Frontal cortex (tissue), 2 donors: ENCODE measurements around a stretch of chr14.

DNA sequence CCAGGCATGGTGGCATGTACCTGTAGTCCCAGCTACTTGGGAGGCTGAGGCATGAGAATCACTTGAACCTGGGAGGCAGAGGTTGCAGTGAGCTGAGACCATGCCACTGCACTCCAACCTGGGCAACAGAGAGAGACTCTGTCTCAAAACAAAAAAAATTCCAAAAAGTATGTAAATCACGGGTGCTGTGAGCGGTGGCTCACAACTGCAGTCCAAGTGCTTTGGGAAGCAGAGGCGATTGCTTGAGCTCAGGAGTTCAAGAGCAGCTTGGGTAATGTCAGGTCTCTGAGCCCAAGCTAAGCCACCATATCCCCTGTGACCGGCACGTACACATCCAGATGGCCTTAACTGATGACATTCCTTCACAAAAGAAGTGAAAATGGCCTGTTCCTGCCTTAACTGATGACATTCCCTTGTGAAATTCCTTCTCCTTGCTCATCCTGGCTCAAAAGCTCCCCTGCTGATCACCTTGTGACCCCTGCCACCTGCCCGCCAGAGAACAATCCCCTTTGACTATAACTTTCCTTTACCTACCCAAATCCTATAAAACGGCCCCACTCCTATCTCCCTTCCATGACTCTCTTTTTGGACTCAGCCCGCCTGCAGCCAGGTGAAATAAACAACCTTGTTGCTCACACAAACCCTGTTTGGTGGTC, 3.4 kb downstream of the WARS1 start:
- RAMPAGE, long total RNA = no peak

GRCh38 chr14:100389310-100389818, 13.1 kb downstream of the WDR25 start:
- RAMPAGE, long total RNA = no peak

- RAMPAGE, long total RNA = no peak
Observed at GRCh38 chr14:100418535-100418828, 42.2 kb downstream of the WDR25 start.

GRCh38 chr14:100434246-100434655, 58.0 kb downstream of the WDR25 start:
- RAMPAGE, long total RNA = no peak

DNA sequence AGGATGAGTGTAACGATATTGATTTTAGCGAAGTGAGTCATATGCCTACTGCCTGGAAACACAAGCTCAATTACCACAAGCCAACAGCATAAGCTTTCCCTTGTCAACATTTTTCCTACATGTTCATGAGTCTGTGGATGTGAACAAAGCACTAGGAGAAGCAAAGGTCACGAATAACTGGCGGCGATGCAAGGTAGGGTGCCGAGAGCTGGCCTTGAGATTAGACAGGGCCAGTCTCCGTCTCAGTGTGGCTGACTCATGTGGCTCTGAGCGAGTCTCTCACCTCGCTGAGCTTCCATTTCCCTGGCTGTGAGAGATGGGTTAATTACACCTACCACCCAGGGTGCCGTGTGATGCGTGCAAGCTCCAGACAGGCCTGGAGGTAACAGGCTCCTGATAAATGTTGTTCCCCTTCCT, 100.1 kb downstream of the WDR25 start:
- RAMPAGE, long total RNA = no peak

GRCh38 chr14:100482325-100482687, 104.9 kb downstream of the BEGAIN start:
- RAMPAGE, long total RNA = no peak

DNA sequence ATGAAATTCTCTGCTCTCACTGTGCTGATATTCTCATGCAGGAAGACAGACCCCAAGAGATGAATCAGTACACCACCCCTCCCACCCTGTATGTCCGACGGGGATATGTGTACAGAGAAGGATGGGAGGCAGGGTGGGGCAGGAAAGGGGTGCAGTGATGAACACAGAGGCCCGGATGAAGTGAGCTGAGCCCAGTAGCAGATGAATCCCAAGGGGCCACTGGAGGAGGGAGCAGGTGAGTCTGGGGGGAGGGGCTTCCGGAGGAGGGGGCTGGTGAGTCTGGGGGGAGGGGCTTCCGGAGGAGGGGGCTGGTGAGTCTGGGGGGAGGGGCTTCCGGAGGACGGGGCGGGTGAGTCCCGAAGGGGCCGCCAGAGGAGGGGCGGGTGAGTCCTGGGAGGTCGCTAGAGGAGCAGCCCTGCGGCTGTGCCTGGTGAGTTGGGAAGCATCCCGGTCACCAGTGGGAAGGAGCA, 14.2 kb downstream of the BEGAIN start:
- RAMPAGE, long total RNA = no peak

GRCh38 chr14:100828988-100829958, 74.2 kb downstream of the RTL1 start:
- RAMPAGE, long total RNA = no peak

DNA sequence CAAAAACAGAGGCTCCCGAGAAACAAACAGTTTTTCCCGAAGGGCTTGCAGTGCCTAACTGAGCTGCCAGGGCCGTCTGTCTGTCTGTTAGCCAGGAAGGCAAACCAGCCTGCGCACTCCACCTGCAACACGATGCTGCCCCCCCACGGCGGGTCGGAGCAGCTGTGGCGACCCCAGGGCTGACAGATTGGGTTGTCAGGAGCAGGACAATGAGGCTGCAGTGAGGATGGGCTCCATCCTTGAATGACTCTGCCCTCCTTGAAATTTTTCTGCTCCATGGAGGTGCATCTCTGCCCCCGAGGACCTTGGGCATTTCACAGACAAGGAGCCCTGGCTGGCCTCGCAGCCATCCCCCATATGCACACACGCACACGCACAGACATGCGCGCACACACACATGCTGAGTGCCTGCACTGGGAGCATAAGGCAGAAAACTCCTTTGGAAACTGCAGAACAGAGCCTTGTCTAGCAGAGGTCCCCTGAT, 2.6 kb downstream of the RTL1 start:
- RAMPAGE, long total RNA = no peak

DNA sequence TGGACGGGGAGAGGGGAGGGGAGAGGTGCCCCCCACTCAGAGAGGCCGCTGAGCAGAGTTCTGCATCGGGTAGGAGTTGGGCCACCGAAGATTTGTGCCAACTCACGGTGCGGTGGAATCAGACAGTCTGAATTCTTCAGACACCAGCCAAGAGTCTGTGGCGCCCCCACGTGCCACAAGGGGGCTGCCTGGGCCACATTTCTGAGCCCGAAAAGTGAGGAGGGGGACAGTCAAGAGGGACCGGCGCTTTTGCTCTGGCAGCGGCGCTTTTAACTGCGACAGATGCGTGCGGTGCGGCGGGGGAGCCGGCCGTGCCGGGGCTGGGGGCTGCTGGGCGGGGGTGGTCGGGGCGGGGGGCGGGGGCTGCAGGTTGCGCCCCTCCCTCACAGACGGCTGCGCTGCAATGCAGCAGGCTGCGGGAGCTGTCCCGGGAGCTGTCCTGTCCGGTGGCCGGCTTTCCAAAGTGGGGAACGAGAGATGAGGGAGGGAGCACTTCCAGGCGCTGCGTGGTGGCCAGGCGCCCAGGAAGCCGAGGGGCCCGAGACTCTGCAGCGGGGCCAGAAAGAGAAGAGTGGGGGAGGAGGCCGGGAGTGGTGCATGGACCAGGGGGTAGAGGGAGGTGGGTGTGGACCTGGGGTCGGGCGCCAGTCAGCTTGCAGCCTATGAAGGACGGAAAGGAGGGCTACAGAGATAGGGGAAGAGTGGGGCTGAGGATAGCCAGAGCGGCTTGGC, 1.0 kb upstream of the RTL1 start:
- RAMPAGE, long total RNA = no peak

DNA sequence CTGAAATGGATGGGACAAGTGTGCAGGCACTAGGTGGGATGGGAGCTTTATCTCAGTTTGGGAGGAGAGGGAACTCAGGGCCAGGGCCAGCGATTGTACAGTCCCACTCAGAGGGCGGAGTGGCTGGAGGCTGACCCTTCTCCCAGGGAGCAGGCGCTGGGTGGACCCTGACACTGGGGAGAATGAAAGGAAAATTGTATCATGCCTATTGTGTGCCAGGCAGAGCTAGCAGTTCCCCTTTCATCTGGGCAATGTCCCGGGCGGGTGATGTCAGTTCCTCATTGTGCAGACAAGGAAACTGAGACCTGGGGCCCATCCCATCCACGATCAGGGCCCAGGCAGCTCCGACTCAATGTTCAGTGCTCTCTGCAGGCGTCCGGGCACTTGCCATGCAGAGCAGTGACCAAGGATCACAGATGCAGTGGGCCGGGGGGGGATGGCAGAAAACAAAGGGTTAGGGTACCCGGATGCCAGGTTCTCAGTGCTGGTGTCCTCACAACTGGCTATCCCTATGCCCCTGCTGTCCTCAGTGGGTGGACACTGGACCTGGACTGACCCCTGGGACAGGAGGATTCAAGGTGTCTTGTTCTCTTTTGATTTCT, 102.0 kb upstream of the RTL1 start:
- RAMPAGE, long total RNA = no peak

GRCh38 chr14:101120931-101121845, 217.7 kb upstream of the RTL1 start:
- RAMPAGE, long total RNA = no peak

GRCh38 chr14:101289007-101289361, 385.5 kb upstream of the RTL1 start:
- RAMPAGE, long total RNA = no peak

- RAMPAGE, long total RNA = no peak
Observed at GRCh38 chr14:101507033-101507589, 254.4 kb upstream of the PPP2R5C start.

GRCh38 chr14:101535669-101536174, 225.8 kb upstream of the PPP2R5C start:
- RAMPAGE, long total RNA = no peak

DNA sequence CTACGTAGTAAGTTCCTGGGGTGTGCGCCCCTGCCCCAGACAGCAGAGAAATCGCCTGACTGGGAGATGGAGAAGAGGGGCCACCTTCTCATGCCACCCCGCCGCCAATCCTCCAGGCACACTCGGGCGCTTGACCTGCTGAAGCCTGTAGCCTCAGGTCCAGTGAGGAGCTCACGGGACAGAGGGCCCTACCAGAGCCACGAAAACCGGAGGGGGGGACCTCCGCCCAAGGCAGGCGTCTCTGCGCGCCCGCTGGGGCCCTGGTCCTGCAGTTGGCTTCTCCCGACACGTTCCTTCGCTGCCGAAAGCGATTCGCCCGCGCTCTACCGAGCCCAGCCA, 202.1 kb upstream of the PPP2R5C start:
- RAMPAGE, long total RNA = no peak

DNA sequence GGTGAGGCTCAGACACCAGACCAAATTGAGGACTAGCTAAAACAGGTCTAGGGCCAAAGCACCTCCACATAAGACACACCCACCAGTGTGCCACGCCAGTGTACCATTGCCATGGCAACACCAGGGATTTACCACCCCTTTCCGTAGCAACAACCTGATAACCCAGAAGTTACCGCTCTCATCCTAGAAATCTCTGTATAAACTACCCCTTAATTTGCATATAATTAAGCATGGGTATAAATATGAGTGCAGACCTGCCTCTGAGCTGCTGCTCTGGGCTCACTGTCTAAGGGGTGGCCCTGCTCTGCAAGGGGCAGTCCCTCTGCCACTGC, 57.3 kb upstream of the PPP2R5C start:
- RAMPAGE, long total RNA = no peak

DNA sequence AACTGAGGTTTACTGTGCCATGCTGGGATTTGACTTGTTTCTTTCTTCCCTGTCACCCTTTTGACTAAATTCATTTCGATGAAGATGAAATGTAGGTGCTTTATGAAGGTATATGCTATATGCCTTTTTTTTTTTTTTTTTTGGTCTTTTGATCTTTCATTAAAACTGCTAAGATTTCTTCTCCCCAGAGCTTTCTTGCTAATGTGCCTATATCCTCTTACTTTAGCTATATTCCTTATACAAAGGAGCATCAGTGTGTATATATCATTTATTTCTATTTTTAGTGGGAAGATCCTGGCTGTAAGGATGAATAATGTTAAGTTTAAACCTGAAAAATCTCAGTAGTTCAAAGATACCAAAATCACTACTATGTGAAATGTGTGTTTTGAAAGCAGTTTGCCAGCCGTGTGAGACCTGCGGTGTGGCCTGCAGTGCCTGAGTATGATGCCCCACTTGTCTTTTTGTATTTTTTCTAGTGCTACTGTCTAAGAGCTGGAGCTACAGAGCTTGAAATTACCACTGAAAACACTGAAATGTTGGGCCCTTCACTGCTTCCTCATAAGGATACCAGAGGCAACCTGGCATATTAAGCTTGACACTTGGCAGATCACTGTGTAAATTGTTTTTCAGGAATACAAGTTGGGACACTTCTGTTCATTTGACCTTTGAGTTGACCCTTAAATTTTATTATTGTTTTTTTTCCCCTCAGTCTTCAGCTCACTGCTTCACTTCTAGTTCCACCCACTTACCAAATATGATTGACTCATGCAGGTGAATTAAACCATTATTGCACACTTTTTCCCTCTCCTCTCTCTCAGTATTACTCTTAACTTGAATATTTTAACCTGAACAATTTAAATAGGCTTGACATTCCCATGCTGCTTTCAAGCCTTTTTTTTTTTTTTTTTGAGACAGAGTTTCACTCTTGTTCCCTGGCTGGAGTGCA, 3.4 kb downstream of the PPP2R5C start:
- RAMPAGE, long total RNA = no peak

DNA sequence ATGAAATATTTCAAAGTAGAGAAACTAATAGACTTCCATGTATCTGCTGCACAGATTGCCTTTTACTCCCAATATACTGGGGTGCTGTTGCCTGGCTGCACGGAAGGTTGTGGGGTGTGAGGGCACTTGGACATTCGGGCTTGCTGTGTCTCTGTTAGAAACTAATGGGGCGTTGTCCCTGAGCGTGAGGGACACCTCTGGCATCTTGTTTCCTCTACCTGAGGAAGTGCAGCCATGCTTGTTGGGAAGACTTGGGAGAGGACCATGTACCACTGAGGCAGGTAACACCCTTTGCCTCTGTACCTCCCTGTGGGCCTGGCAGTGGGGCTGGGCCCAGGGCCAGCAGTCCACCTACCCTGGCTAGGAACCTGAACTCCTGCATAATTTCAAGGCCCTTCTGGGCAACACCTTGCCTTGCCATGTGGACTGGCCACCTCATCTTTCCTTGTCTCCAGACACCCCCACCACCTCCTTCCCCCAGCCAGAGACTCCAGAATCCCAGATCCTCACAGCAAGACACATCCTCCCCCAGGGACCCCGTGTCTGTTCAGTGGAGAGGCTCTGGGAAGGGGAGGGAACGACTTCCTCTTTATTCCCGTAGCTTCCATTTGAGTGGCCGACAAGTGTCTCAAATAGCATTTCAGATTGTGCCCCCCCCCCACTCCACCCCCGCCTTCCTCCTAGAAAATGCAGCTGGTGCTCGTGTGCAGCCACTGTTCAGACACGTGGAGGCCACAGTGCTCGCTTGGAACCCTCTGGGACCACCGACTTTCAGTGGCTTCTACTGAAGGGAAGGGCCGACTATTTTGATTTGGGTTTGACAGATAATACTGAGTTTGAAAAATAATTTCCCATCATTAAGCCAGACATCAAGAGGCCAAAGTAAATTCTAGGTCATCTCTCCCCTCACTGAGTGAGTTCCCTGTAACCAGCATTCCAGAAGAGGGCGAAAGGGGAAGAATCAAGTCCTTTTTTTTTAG, 14.2 kb downstream of the PPP2R5C start:
- RAMPAGE, long total RNA = no peak

DNA sequence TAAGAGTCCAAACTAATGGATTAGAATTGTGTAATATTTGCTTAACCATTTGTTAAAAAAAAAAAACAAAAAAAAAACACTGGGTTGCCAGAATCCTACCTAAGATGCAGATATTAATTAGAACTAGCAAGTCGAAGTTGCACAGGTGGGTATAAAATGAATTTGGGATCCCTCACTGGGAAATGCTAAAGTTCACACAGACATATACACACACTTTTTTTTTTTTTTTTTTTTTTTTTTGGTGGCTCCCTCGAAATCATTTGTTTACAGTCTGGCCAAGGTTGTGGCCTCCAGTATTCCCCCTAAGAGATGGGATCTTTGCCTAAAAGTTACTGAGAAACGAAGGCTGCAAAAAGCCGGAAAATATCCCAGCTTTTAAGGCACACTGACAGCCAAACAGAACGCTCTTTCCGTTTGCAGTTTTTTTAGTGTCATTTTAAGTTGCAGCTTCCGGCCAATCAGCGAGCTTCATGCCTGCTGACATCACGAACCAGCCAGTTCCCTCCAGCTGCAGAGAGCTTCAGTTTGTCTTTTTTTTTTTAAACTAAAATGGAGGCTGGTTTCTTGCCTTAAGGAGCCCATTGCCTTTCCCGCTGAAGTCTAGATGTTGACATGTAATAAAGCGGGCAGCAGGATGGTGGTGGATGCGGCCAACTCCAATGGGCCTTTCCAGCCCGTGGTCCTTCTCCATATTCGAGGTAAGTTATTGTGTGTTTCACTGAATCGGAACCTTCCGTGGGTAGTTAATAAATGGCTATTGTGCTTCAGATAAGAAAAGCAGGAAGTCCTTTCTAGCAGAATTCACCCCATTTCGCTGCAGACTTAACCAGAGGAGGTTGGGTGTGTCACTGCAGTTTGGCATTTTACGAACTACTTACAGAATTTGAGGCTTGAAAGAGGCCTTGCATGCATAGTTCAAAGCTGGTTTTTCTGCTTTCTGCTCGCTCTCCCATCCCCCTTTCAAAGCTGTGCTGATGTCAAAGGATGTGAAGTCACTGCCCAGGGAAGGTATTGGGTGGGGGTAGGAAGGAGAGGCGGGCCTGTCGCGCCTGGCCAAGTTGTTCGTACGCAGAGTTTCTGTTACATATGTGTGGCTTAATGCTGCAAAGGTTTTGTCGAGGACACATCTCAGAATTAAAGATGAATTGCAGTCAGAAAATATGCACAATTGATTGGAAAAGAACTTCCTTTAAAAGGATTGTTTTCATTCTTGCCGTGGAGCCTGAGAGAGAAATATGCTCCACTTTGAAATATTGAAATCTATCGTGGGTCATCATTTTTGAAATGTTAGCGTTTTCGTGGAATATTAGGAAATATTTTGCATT, 48.3 kb downstream of the PPP2R5C start:
- RAMPAGE, long total RNA = start-site peak on the plus strand centred at position 499 of the sequence, 70 bp wide, 616 and 75 reads in 2 replicates